Osteoblast (primary cell): Measurements from ENCODE around the gene H3-3B.

DNA sequence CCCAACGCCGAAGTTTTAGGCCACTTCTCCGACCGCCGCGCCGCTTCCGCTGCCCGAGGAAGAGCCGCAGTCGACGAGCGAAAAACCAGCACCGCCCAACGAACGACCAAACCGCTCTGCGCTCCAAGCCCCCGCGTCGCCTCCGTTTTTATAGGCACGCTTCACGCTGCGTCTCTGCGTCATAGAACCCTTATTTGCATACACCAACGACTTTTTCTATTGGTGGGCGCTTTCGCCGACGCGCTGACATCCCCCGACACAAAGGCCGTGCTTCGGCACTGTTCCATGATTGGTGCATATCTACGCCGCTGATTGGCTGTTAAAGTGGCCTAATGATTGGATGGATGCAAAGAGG, at the start of gene H3-3B:
Gene H3-3B (minus strand): TSS at position 124 of the 355 bp plus-strand sequence.
- CAGE, long polyA plus RNA, result start-site peak on the minus strand centred at position 123 of the sequence, 7 bp wide, 513 and 377 reads in 2 replicates
- RRBS, result no CpG with 5 or more reads among the region's 37 CpGs

DNA sequence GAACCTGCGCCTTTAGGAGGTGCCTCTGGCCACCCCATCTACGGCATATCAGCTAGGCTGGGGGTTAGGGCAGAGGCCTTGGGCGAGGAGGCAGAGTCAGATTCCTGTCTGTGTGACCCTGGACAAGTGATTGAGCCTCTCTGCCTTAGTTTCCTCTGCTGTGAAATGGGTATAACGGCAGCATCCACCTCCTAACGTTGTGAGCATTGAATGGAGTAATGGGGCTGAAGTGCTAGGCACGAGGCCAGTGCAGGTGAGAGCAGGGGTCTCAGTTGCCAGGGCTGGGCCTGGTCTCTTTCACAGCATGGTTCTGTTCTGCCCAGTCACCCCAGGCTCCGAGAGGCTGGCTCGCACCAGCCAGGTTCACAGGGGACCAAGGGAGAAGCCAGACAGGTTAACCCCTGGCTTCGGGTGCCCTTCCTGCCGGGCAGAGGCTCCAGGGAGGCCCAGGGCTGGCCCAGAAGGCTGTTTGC, 24.0 kb downstream of the UNC13D start:
- CAGE, long polyA plus RNA, result no peak
- RRBS, result no CpG with 5 or more reads among the region's 10 CpGs

GRCh38 chr17:75836546-75836920, 7.7 kb downstream of the UNC13D start:
- CAGE, long polyA plus RNA, result no peak
- RRBS, result 56% methylated on average over 4 of the region's 10 CpGs

DNA sequence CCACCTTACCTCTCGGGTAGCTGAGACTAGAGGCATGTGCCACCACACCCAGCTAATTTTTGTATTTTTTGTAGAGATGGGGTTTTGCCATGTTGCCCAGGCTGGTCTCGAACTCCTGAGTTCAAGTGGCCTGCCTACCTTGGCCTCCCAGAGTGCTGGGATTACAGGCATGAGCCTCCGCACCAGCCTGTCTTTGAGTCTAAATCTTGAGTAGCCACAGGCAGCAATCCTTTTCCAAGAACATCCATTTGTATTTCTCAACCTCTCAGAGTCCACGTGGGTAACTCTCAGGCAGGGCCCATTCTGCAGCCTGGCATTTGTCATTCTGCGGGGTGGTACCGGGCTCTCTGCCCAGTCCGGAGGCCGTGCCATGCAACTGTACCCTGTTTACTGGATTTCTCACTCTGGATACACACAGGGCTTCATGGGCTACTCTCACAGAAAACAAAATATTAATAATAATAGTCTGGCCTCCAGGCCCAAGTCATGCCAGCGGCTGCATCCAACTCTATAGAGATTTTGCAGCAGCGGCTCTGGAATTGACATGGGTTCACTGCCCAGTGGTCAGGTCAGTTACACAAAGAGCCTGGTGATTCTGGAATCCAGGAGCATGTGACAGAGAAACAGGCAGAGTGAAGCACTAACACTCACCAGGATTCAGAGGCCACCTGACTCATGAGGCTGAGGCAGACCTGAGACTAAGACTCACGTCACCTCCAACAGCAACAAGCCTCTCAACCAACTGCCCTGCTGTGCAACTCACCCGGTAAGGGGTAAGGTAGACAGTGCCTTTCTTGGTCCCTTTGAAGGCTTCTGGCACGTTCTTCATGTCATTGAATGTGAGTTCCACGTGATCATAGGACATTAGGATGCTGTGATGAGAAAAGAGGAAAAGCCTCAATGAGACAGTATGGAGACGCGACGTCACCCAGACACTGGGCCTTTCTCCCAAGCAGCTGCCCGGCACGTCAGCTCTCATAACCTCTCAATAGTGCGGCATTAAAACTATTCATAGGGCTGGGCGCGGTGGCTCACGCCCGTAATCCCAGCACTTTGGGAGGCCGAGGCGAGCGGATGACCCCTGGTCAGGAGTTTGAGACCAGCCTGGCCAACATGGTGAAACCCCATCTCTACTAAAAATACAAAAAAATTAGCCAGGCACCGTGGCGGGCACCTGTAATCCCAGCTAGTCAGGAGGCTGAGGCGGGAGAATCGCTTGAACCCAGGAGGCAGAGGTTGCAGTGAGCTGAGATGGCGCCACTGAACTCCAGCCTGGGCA, 3.9 kb downstream of the WBP2 start:
- CAGE, long polyA plus RNA, result no peak
- RRBS, result no CpG with 5 or more reads among the region's 32 CpGs

DNA sequence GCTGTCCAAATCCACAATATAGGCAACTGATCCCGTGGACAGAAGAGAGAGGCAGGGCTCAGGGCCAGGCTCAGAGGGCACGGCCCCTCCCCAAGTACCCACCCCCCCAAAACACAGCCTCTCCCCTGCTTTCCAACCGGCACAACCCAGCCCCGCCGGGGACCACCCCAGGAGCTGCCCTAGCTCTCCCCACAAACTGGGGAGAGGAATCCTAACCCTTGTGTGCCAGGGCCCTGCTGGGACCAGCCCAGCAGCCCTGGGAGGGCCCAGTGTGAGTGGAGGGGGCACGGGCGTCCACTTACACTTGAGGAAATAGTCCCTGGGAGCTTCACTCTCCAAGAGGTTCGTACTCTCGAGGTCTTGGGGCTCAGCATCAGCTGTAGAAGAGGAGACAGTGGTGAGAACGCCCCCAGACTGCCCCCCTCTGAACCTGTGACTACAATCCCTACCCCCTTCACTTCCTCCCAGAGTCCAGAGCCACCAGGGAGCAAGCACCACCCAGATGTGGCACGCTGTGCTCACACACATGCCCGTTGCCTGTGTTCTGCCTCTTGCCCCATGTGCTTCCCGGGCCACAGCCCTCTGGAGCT, 3.2 kb downstream of the TRIM47 start:
- CAGE, long polyA plus RNA, result no peak
- RRBS, result no CpG with 5 or more reads among the region's 13 CpGs

GRCh38 chr17:75982089-75982445, 3.0 kb downstream of the TEN1 start:
- CAGE, long polyA plus RNA, result no peak
- RRBS, result no CpG with 5 or more reads among the region's 1 CpG

GRCh38 chr17:75997142-75997697, 3.4 kb upstream of the CDK3 start:
- CAGE, long polyA plus RNA, result no peak
- RRBS, result 6% methylated on average over 3 of the region's 11 CpGs

GRCh38 chr17:76091527-76091929, 12.1 kb downstream of the EXOC7 start:
- CAGE, long polyA plus RNA, result no peak
- RRBS, result no CpG with 5 or more reads among the region's 14 CpGs

- CAGE, long polyA plus RNA, result no peak
- RRBS, result no CpG with 5 or more reads among the region's 27 CpGs
Measured at GRCh38 chr17:76145004-76146031, 4.3 kb upstream of the FOXJ1 start.

GRCh38 chr17:76191792-76192475, 48.4 kb downstream of the RNF157 start:
- CAGE, long polyA plus RNA, result no peak
- RRBS, result no CpG with 5 or more reads among the region's 8 CpGs

DNA sequence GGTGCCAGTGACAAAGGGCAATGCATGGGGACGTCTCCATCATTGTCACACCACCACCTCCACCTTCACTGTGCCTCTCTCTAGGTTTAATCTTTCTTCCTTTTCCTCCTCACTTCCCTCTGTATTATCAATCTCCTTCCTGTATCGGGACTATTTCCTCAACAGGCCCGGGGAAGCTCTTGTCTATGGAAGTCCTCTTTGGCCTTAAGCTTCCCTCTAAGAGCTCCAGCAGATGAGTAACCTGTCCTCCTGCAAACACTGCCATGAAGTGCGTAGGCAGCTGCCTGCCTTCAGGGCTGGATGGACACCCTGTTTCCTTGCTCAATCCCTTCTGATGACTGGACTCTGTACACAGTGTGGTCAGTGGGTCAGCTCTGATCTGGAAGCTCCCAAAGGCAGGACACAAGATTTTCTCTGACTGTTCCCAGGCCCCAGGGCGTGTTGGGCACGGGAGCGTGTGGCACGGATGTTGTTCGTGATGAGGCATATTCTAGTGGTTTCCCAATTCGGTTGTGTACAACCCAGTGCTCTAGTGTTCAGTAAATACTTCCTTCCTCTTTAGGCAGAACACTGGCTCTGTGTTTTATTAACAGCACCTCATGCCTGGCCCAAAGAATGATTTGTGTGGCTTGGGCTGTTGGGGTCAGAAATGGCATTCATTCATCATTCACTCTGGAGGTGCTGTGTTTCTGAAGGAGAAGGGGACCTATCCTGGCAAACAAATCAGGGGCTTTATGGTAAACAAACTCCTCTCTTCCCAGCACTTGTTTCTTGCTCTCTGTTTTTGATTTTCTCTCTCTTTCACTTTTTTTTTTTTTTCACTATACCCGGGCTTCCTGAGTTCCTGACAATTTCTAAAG, 11.8 kb upstream of the RNF157 start:
- CAGE, long polyA plus RNA, result no peak
- RRBS, result no CpG with 5 or more reads among the region's 11 CpGs

DNA sequence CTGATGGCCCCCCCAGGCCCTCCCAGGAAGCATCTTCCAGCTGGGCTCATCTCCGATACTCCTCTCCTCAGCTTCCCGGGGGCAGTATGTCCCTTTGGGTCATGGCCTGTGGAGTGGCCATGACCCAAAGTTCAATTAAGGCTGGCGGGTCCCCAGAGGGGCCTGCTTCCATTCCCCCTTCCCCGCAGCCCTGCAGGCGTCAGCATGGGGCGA, 6.4 kb downstream of the UBALD2 start:
- CAGE, long polyA plus RNA, result no peak
- RRBS, result no CpG with 5 or more reads among the region's 6 CpGs

DNA sequence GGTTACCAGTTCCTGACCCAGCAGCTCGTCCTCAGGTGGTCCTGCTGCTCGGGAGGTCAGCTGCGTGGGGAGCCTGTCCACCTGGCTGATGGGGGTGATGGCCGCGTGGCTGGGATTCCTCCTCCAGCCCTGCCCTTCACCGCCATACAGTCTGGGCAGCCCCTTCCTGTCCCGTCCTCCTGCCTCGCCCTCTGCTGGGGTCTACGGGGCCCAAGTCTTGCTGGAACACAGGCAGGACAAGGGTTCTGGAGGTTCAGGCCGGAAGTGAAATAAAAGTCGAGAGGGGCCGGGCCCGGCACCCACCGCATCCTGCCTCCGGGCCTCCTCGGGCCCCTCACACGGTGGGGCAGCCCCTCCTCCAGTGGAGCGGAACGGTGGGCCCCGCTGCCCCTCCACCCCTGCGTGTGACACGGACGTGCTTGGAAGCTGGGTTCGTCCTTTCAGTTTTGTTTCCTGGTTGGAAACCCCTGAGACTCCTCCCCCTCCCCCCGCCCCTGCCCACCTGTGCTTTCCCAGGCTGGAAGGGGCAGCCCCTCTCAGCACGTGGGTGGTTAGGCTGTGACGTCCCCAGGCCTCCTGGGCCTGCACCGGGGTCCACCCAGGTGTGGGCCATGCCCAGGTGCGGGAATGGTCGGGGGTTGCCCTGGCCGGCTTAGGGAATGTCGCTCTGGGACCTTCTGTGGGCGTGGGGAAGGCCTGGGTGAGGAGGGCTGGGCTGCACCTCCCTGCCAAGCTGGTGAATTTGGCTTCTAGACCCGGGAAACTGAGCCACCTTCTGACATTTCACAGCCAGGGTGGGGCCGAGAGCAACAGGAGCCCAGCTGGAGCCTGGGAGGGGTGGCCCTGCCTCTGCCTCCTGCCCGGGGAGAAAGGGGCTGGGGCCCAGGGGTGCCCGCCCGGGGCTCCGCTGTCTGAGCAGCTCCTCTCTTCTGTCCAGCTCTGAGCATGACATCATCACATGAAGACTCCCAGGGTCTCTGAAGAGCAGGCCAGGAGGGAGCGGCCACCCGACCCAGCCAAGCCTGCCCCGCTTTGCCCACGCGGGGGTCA, 7.0 kb downstream of the UBALD2 start:
- CAGE, long polyA plus RNA, result no peak
- RRBS, result 37% methylated on average over 7 of the region's 44 CpGs

GRCh38 chr17:76274238-76274870, 9.2 kb downstream of the UBALD2 start:
- CAGE, long polyA plus RNA, result no peak
- RRBS, result no CpG with 5 or more reads among the region's 10 CpGs

DNA sequence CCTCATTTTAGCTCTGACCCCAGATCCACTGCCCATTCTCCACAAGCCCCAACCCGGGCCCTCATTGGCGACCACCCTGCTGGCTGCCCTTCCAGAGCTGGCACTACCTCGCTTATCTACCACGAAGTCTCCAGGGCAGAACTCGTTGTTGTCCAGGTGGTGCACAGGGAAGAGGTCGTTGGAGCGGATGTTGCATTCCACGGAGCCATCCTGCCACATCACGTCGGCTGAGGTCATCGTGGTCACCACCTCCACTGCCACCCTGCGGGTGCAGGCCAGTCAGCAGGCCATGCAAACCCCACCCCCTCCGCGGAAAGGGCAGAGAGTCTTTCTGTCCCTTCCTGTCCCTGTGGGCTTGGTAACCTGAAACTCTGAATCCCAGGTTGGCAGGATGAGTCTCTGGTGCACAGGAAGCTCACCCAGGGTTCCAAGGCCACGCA, 14.3 kb downstream of the SPHK1 start:
- CAGE, long polyA plus RNA, result no peak
- RRBS, result no CpG with 5 or more reads among the region's 15 CpGs

DNA sequence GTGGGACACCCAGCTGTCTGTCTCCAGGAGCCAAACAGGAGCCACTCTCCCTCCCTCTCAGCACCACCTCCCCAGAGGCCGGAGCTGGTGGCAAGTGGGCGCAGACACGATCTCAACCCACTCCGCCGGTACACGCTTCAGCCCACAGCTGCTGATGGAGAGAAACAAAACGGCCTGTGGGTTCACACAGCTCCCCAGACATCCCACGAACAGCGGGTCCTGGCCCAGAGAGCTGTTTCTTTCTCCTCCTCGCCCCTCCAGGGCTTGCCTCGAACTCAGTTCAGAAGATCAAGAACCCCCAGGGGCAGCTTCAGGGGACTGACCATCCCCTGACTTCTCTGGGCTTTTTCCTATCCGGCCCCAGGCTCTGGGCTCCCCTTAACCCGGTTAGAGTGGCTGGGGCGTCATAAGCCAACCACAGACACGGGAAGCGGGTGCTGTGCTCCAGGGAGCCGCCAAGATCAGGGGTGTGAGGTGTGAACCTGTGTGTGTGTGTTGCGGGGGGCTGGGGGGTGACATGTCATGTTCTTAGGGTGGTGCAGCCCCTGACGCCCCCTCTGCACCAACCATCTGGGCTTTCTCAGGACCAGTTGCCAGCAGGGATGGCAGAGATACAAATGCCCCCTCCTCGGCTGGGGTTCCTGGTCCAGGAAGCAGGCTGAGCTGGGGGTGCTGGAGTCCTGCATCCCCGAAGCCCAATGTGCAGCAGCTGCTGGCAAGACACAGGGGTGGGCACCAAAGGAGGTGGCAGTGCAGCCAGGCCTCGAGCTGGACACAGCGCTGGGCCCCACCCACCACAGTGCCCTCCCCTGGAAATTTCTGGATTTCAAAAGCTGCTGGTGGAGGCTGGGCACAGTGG, 7.4 kb downstream of the RHBDF2 start:
- CAGE, long polyA plus RNA, result no peak
- RRBS, result 50% methylated on average over 5 of the region's 23 CpGs

DNA sequence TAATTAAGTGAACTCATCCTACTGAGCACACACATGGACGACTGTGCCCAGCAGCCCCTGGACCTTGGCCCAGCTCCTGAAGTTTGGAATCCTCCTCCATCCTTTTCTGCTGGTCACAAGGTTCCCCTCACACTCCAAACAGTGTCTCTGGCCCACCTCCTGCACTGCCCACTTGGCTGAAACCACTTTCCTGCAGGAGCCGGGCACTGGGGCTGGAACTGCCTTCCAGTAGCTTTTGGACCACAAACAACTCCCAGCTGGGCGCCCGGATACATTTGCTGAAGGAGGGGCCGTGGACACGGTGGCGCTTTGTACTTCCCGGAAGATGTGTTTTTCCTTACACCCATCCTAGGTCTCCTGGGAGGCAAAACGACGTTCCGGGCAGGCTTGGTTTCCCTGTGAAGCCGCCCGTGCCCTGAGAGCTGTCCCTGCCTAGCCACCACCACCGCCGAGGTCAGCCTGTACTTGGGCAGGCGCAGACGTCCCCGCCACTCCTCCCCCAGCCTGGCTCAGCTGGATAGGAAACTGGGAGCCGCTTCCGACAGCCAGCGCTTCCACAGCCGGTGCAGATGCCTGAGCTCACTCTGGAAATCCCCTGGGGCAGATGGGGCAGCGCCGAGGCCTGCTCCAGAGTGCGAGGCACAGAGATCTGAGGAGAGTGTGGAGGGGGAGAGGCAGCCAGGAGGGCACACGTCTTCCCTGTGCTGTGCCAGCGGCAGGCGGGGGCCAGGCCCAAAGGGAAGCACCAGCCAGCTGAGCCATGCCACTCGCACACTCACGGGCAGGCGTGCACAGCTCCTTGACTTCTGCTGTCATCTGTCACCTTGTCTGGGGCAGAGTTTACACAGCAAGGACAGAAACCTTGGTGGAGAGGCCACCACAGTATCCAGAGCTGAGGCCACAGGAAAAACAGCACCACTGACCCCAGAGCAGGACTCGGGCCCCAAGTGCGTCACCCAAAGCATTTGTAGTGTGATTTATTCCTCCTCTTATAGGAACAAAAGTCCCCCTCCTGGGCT, 3.2 kb downstream of the RHBDF2 start:
- CAGE, long polyA plus RNA, result no peak
- RRBS, result 21% methylated on average over 7 of the region's 33 CpGs

- CAGE, long polyA plus RNA, result no peak
- RRBS, result 53% methylated on average over 5 of the region's 15 CpGs
Measured at GRCh38 chr17:76528507-76528857, 9.0 kb downstream of the CYGB start.

GRCh38 chr17:76531268-76531724, 6.2 kb downstream of the CYGB start:
- CAGE, long polyA plus RNA, result no peak
- RRBS, result 67% methylated on average over 5 of the region's 22 CpGs

DNA sequence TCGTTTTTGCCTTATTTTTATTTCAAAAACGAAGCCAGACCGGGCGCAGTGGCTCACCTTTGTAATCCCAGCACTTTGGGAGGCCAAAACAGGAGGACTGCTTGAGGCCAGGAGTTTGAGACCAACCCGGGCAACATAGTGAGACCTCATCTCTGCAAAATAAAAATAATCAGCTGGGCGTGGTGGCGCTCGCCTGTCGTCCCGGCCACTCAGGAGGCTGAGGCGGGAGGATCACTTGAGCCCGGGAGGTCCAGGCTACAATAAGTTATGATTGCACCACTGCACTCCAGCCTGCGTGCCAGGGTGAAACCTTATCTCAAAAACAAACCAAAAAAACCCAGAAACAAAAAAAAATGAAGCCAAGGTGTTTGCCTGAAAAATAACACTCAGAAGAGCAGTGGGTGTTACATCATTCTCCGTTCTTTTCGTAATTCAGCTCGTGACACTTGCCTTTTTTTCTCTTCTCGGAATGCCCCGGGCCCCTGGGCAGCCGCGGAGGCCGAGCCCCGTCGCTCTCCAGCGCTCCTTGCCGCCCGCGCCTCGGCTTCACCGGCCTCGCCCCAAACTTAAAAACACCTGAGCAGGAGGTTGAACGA, 17.0 kb downstream of the PRCD start:
- CAGE, long polyA plus RNA, result no peak
- RRBS, result 10% methylated on average over 11 of the region's 31 CpGs